Thoracic aorta (tissue), 1 donor: ENCODE measurements around the gene SLC1A4.

GRCh38 chr2:63566431-63567108, 21.7 kb downstream of the WDPCP start:
- RAMPAGE, long total RNA, result no peak

DNA sequence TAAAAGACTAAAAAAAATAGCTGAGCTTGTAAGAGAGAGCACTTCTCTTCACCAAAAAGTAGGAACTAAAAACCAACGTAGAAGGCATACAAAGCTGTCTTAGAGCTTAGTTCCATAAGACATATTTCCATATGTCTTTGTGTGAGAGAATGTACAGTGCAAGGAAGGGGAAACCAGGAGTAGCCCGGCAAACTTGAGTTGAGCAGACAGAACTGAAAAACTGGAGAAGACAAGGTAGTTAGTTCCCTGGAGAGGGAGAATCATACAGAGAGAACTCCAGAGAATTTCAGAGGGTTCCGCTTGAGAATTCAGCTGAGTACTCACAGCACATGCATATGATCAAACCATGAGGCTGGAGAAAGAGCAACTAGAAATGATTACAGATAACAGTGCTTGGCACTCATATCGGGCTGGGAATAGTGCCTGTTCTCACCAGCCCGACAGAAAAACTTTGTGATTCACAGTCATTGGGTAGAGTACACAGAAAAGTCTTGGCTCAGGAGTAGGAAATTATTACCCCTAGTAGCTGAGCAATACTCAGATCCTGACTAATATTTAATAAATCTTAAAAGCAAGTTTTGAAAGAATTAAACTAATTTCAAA, 7.1 kb downstream of the WDPCP start:
- RAMPAGE, long total RNA, result no peak

GRCh38 chr2:64076628-64077324, 57.5 kb upstream of the VPS54 start:
- RAMPAGE, long total RNA, result no peak

DNA sequence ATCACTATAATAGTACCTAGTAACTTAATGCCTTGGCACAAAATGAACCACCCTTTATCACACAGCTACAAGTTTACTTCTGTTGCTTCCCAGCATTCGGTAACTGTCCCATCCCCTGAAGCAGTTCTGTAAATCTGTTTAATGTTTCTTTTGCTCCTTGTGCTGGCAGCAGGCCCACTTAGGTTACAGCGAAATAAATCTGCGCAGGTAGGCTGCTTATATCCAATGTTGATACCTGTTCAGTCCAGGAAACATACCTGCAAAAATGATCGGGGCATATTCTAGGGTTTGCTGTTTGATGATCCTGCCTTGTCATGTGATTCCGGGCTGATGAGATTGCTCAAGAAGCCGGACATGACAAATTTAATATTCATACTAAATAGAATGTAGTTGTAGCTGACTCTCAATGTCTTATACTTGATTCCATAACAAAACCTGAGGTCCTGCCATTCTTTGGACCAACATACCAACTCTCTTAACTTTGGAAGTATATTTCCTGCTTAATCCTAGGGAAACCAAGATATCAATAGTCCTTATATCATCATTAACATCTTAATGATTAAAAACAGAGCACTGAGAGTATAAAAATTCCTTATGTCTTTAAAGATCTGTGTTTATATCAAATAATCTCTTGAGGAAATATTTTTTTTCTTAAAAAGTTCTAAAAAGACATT, 23.2 kb downstream of the PELI1 start:
- RAMPAGE, long total RNA, result no peak

- RAMPAGE, long total RNA, result no peak
These were observed 69.9 kb upstream of the PELI1 start for GRCh38 chr2:64213872-64214788.

DNA sequence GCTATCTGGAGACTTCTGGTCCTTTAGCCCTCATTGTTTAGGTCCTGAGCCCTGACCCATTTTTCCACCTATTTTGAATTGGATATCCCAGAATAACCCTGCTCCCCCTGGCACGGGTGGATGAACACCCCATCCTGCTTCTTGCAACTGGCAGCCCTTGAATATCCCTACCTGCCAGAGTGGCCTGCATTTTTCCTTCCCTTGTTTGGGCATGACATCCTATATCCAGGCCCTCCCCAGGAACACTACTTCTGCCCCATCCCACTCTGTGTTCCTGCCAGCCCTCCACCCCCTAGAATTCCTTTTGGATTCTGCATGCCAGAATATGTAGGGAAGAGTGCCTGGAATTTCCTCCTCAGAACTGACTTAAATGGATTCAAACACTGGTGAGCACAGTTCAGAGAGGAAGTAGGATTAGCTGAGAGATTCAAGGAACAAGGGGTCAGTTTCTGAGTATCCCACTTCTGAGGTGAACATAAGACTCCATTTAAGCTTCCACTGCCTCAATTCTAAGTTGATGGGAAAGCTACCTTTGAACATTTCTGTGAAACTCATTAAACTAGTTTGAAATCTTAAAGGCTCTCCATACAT, 123.5 kb upstream of the PELI1 start:
- RAMPAGE, long total RNA, result no peak

DNA sequence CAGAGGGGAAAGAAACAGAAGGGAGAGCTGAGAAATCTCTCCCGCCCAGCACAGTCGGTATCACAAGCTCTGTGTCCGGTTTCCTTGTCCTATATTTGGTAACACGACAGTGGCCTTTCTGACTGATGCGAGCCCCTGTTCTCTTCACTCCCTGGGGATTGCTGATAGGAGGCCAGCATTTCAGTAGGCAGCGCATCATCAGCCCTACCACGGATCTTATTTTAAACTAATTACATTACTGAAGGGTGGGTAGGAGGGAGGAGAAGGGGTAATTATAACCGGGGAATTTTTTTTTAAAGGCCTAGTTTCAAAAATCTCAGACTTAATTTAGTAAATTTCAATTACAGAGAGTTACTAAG, 125.6 kb upstream of the LGALSL start:
- RAMPAGE, long total RNA, result no peak

- RAMPAGE, long total RNA, result no peak
These were observed 124.1 kb upstream of the LGALSL start for GRCh38 chr2:64329746-64330469.

DNA sequence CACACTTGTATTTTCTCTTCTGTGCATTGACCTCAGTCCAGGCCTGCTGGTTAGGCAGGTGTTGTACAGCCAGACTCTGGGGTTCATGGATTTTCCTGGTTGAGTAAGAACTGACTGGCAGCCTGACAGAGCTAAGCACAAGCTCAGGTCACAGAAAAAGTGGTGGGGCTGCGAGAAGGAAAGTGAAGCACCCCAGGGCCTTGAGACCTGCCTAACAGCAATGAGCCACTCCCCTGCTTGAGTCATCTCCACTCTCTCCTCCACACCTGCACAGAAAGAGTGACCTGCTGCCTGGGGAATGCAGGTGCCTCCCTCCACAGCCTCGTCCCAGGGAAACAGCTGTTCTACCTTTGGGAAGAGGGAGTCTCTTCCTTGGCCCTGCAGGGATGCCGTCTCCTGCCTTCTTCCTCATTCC, 91.4 kb upstream of the LGALSL start:
- RAMPAGE, long total RNA, result no peak

DNA sequence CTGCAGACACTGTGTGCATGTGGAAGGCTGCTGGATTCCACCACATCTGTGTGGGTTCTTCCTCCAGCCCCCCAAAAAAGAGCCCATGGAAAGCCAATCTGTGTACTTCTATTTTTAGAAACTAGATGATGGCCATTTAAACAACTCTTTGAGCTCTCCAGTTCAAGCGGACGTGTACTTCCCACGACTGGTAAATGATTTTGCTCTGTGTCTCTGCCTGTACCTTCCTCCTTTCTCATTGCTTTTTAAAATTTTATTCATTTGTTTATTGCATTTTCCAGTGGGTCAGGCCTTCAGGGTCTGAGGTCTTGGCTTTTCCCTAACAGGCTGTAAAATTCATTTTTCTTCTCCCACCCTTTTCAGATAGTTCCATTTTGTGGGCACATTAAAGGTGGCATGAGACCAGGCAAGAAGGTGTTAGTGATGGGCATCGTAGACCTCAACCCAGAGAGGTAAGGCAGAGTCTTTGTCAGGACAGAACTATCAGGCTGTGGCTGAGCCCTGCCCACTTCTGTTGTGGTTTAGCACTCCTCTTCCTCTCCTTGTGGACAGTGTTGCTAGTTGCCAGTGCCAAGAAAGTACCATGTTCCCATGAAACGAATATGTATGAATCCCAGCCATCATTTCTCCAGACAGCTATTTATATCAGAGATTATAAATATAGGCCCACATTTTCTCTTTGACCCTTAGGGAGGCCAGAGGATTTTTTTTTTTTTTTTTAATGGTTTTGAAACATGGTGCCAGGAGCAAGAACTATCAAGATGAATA, 1.4 kb downstream of the LGALSL start:
- RAMPAGE, long total RNA, result no peak

- RAMPAGE, long total RNA, result no peak
These were observed 21.2 kb upstream of the AFTPH start for GRCh38 chr2:64502837-64503507.

DNA sequence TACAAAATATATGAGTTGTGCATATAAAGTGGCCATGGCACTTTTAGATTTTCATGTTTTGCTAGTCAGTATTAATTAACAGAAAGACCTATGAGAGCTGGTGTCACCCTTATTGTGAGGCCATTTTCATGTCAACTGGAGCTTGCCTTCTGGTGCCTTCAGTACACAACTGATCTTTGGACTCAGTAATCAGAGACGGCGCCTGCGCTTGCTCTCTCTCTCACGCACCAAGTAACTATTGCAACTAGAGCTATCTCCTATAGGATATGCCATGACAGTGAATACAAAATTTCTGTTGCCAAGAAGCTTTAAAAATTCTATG, 3.0 kb downstream of the SERTAD2 start:
- RAMPAGE, long total RNA, result no peak

DNA sequence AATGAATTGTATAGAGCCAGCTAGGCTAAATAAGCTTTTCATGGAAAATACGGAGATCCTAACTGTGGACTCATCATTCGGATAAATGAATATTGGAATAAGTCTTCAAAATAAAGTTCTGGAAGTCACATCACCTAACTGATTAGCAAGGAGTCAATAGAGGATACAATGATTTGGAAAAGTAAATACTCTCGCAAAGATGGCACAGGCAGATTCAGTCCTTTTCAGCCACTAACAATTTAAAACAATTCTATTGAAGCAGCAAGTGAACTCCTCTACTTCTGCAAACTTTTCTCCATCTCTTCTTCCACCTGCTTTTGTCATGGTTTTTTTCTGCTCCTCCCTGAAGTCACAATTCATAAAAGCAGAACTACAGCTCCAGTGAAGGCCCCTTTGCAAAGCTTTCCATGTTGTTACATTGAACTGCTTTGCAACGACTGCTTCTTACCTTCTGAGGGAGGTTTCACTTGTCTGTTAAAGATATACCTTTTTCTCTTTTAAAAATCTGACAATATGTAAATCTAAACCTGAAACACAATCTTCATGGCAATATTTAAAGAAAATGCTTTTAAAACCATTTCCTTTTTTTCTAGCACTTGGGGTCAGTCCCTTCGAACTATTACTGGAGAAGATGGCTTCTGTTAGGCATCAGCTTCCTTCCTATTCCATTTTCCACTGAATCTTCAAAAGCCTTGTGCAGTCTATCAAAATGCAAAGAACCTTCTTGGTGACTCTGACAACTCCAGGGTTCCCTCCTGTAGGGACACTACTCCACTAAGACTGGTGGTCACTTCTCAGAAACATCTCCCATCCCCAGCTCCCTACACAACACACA, 3.7 kb upstream of the SERTAD2 start:
- RAMPAGE, long total RNA, result no peak

DNA sequence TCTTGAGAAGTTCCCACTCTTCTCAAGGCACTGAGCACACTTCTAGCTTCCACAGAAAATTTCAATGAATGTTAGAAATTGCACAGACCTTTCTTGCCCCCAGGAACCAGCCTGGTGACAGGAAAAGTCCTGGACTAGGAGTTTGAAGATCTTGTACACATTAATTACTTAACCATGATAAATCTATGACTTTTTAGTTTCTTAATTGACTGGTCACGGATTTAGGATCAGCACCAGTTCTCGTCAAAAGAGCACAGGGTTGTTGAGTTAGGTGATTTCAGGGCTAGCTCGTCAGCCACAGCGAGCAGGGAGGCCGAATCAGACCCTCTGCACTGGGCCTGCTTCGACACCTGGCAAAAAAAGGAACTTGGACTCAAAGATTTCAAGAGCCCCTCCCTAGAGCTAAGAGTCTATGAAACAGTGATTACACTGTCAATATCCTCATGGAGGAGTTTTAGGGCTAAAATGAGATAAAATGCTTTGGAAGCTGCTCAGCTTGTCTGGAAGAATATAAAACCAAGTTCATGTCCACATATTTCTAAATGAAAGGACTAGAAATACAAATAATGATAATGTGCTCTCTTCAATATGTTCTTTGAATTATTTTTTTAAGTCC, 4.5 kb upstream of the SERTAD2 start:
- RAMPAGE, long total RNA, result no peak

- RAMPAGE, long total RNA, result no peak
These were observed 95.3 kb upstream of the SERTAD2 start for GRCh38 chr2:64749084-64749442.

GRCh38 chr2:64852613-64853615, 136.3 kb upstream of the SLC1A4 start:
- RAMPAGE, long total RNA, result no peak

DNA sequence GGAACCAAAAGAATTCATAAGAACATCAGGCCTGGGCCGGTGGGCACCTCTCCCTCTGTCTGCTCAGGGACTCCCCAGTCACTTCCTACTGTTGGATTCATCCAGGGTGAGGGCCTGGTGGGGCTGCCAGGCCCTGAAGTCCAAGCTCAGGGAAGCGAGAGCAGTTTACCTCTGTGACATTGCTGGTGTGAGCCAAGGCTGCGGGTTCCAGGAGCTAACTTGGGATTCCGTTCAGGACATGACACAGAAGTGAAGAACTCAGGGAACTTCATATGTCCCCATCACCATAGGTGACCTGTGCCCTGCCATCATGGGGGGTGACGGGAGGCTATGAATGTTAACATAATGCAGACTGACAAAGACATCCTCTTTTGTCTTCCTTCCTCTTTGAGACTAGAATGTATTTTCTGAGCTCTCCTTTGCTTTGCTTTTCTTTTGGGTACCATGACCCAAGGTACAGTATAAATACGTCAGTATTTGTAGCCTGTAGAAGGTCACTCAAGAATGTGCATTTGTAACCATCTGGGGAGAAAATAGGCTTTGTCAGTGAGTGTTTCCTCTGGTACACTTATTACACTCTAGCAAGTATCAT, 130.5 kb upstream of the SLC1A4 start:
- RAMPAGE, long total RNA, result no peak

GRCh38 chr2:64859574-64860304, 129.5 kb upstream of the SLC1A4 start:
- RAMPAGE, long total RNA, result no peak

- RAMPAGE, long total RNA, result no peak
These were observed at the start of gene SLC1A4 for GRCh38 chr2:64988577-64989545. SLC1A4 (plus strand) TSS chr2:64989399.

DNA sequence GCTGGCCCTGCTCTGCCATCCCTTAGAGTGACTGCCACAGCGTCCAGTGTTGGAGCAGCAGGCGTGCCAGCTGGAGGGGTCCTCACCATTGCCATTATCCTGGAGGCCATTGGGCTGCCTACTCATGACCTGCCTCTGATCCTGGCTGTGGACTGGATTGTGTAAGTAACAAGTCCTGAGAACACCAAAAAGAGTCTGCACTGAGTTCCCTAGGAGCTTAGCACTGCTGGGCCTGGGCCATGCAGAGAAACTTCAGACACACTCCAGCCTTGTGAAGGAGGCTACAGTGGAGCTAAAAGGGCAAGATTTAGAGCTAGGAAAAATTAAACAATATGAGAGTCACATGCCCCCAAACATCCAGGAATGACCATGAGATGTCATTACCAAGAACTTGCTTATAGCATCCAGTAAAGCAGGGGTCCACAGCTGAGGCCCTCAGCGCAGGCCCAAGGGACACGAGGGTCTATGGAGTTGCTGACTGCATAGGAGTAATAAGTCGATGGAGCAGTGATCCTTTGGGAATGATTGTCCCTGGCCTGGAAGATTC, 29.4 kb downstream of the SLC1A4 start:
- RAMPAGE, long total RNA, result no peak